Measurements from ENCODE around the genes TPD52L3 and TYRP1.

DNA sequence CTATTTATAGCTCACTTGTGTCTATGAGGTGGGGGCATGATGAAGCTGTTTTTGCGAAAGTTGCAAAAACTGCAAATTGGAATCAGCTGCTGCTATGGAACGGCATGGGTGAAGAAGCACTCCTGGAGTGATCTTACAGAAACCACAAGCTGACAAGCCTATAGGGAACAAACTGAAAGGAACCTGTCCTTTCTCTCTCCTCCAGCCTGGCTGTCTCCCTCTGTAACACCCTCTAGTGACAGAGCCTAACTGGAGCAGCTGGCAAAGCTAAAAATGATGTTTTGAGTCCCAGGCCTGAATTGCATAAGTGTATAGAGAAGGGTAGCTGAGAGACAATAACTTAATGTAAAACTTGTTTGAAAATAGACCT lies 91.6 kb upstream of the RANBP6 start:
- PRO-cap, 6 experiments = peak in 4 of 6 experiments; most common minus-strand start position 212 of the sequence (in 4)
- RAMPAGE, long total RNA, 2 experiments = no peak in any of the 2 experiments
- RRBS = no CpG with 5 or more reads among the region's 2 CpGs

- PRO-cap, 6 experiments = no peak in any of the 6 experiments
- RAMPAGE, long total RNA, 2 experiments = no peak in any of the 2 experiments
- RRBS = no CpG with 5 or more reads among the region's 4 CpGs
These were observed 2.5 kb downstream of the IL33 start for GRCh38 chr9:6217894-6218719.

- PRO-cap, 6 experiments = no peak in any of the 6 experiments
- RAMPAGE, long total RNA, 2 experiments = no peak in any of the 2 experiments
- RRBS = no CpG with 5 or more reads among the region's 18 CpGs
These were observed at the start of gene TPD52L3 for GRCh38 chr9:6328012-6328595. Gene TPD52L3 (plus strand): TSS chr9:6328375.

DNA sequence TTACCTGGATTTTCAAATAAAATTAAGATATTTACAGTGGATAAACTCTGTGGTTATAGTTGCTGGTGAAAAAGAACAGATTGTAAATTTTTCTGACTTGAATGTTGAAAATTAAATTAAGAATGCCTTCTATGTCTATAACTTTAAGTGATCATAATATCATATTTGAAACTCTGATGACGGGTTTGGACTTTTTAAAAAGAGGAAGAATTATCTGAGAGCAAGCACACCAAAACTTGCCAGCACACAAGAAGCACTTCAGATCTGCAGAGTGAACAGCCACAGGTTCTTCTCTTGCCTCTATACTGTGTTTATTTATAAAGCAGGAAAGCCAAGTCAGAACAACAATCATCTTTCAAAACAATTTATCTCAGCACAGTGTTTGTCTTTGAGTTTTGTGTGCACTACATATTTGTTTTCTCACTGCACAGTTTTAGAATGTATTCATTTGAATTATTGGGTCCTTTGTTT lies 17.8 kb upstream of the UHRF2 start:
- PRO-cap, 6 experiments = no peak in any of the 6 experiments
- RAMPAGE, long total RNA, 2 experiments = no peak in any of the 2 experiments
- RRBS = no CpG with 5 or more reads among the region's 1 CpG

DNA sequence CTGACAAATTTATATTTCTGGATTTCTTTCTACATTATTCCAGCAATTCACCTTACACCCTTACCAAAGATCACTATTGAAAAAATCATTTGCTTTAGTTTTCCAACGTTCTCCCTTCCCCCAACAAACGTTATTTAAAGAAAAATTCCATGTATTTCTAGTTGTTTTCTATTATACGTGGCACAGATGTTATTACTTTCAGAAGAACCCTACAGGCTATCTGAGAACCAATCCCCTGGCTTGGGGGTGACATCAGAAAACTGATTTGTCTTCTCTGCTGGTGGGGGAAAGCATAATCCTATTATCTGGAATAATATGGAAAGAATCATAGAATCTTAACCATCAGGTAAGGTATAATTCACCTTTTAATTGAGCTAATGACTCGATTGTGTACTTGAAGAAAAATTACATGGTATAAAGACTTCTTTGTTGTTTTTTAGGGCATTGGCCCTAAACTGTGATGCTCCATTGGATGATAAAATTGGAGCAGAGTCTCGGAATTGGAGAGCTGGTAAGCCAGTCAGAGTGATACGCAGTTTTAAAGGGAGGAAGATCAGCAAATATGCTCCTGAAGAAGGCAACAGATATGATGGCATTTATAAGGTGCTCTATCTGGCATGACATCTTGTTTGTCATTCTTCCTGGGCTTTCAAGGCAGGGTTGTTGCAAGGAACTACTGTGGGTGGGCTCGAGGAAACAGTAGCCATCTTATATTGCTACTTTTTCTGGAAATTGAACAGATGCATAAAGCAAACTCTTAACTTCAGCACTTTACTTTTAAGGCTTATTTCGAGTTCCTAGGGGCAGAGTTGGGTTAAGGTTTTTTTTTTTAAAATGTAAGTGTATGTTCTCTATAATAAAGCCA lies 84.0 kb downstream of the UHRF2 start:
- PRO-cap, 6 experiments = no peak in any of the 6 experiments
- RAMPAGE, long total RNA, 2 experiments = no peak in any of the 2 experiments
- RRBS = no CpG with 5 or more reads among the region's 8 CpGs

DNA sequence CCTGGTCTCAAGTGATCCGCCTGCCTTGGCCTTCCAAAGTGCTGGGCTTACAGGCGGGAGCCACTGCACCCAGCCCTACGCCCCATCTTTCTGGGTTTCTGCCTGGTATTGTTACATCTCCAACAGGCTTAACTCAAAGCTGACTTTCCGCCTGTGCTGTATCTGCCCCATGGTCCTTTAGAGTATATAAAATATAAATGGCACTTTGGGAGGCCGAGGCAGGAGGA lies 36.4 kb upstream of the GLDC start:
- PRO-cap, 6 experiments = no peak in any of the 6 experiments
- RAMPAGE, long total RNA, 2 experiments = no peak in any of the 2 experiments
- RRBS = no CpG with 5 or more reads among the region's 5 CpGs

DNA sequence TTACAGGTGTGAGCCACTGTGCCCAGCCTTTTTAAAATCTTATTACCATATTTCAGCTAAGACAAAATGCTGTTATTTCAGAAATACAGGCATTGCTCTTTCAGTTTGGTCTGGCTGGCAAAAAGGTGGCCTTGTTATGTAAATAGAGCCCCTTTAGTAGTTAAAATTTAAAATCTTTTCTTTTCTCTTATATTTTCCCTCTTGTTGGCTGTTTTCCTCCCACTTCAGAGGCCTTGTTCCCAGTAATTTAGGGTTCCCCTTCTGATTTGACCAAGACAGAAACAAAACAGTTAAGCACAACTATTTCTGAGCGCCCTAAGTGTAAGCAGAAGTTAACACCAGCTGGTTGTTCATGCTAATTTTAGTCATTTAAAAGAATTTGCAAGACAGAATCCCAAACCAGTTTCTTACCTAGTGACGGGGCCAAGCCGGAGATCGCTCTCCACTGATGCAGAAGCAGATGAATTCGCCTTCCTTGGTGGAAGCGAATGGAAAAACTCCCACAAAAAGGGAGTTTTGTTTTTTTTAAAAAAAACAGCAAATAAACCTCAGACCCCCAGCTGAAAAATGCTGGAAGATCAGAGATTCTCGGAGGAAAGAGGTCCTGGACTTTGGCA lies 47.2 kb upstream of the GLDC start:
- PRO-cap, 6 experiments = no peak in any of the 6 experiments
- RAMPAGE, long total RNA, 2 experiments = no peak in any of the 2 experiments
- RRBS = no CpG with 5 or more reads among the region's 7 CpGs

DNA sequence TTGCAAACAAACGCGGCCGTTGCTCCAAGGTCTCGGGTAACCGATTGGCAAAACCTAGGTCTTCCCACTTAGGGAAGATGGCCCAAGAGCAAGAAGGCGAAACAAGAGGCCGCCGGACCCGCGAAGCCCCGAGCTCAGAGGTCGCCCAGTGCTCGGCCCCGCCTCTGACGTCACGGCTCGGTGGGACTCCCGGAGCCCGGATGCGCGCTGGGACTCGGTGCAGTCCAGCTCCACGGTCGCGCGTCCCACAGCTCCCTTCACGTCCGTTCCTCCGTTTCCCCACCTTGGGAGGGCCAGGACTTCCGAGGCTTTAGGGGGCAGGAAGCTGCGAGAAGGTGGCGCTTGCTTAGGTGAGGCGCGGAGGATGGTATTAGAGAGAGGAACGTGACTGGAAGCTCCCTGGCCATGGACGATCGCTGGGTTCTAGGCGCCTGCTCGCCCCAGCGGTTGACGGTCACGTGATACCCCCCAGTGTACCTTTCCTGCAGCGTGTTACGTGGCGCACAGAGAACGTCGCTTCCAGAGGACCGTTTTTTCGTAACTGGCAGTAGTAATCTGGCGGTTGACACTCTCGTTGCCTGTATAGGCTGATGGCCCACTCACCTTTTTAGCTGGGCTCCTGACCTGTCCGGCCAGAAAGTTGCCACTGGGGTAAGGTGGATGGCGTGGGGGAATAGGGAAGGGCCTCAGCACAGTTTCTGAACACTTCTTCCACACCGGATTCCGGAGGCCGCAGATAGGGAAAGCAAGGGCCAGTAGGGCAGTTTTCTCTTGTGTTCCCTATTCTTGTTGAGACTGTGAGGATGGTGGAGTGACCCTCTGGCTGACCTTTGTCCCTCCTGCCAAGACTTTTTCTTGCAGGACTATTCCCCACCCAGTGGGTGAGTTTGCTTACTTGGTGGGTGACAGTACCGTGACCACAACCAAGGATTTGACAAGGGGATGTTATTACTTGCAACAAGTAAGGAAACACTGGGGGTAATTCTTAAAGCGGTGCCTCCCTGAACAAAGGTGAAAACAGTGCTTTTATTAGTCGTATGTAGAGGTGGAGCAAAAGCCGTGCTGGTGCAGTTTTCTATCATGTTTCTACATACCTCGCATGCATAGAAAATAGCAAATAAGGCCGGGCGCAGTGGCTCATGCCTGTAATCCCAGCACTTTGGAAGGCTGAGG lies 41.4 kb upstream of the KDM4C start:
- PRO-cap, 6 experiments = peak in 6 of 6 experiments; most common plus-strand start position 213 of the sequence (in 3); most common minus-strand start position 150 of the sequence (in 5)
- RAMPAGE, long total RNA, 2 experiments = no peak in any of the 2 experiments
- RRBS = 7% methylated on average over 11 of the region's 63 CpGs

- PRO-cap, 6 experiments = no peak in any of the 6 experiments
- RAMPAGE, long total RNA, 2 experiments = no peak in any of the 2 experiments
- RRBS = no CpG with 5 or more reads among the region's 6 CpGs
These were observed 69.8 kb downstream of the KDM4C start for GRCh38 chr9:6827443-6828183.

DNA sequence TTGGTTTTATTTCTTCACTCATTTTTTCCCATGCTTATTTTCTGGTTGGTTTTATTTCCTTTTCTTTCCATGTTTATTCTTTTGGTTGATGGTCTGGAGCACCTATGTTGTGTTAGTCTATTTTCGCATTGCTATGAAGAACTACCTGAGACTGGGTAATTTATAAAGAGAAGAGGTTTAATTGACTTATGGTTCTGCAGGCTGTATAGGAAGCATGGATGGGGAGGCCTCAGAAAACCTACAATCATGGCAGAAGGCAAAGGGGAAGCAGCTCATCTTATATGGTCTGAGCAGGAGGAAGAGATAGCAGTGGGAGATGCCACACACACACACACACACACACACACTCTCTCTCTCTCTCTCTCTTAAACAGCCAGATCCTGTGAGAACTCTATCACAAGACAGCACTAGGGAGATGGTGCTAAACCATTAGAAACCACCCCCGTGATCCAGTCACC lies 364.2 kb downstream of the KDM4C start:
- PRO-cap, 6 experiments = no peak in any of the 6 experiments
- RAMPAGE, long total RNA, 2 experiments = no peak in any of the 2 experiments
- RRBS = no CpG with 5 or more reads among the region's 2 CpGs

DNA sequence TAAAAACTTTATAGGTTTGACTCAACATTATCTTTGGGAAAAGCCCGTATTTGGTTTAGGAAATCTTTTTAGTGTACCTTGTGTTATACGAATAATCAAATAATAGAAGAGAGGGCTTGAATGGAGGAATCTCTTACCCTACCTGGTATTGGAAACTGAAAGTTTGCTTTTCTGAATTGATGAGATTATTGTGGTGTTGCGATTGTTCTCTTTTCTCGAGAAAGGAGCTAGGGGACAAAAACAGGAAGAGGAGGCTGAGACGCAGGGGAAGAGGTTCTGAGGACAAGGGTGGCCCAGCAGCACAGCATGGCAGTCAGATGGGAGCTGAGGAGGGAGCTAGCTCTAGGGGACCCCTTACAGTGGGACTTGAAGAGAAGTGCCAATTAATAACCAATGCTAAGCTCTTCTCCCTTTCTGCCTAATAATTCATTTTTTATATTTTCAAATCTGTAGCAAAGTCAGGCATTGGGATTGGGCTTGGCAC lies 183.3 kb upstream of the DMAC1 start:
- PRO-cap, 6 experiments = no peak in any of the 6 experiments
- RAMPAGE, long total RNA, 2 experiments = no peak in any of the 2 experiments
- RRBS = no CpG with 5 or more reads among the region's 5 CpGs

- PRO-cap, 6 experiments = no peak in any of the 6 experiments
- RAMPAGE, long total RNA, 2 experiments = no peak in any of the 2 experiments
- RRBS = no CpG with 5 or more reads among the region's 20 CpGs
These were observed 1171.0 kb downstream of the PTPRD start for GRCh38 chr9:9441775-9442328.

DNA sequence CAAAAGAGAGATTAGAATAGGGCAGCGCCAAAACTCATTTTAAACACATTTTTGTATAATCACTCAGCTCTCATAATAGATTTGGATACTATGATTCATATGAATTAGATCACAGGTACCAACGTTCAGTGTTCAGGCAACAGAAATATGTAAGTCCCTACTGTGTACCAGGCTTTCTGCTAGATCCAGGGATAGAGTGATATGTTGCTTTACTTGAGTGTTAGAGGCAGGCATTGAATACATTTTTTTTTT lies 370.5 kb downstream of the PTPRD start:
- PRO-cap, 6 experiments = no peak in any of the 6 experiments
- RAMPAGE, long total RNA, 2 experiments = no peak in any of the 2 experiments
- RRBS = no CpG with 5 or more reads among the region's 2 CpGs

DNA sequence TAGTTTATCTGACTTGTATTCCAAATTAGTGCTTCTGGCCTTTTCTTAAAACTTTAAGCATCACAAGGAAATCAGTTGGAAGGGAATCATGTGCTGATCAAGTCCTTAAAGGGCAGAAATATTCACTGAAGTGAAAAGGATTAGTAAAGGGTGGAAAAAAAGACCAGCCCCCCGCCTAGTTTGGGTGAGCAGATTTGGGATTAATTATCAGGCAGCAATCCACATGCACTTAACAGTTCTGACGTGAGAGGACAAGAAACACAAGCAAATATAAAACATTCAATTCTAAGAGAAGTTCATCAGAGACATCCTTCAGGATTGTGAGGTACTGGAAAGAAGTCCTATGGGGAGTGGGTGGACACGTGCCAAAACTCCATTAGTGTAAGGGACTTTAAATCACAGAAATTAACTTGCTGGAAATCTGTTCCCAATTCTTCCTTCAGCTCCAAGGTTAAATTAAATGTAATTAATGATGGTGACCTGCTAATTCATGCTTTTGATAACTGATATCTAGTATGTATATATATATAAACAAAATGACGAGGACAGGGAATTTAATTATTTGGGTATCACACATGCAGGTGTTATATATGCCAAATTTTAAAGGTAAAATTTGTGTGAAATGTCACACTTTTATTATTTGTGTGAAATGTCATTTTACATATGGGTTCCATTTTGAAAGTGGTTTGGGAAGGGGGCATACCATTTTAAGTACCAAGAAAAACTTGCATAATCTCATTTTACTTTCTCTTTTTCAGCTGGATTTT lies at the start of gene TYRP1:
Gene TYRP1, plus strand, starts transcription at position 232 of the 767 bp plus-strand sequence.
- PRO-cap, 6 experiments = no peak in any of the 6 experiments
- RAMPAGE, long total RNA, 2 experiments = no peak in any of the 2 experiments
- RRBS = no CpG with 5 or more reads among the region's 4 CpGs

- PRO-cap, 6 experiments = peak in 4 of 6 experiments; most common plus-strand start chr9:12775836 (in 3); most common minus-strand start chr9:12775744 (in 1)
- RAMPAGE, long total RNA, 2 experiments = no peak in any of the 2 experiments
- RRBS = under 1% methylated on average over 10 of the region's 28 CpGs
These were observed 826 bp downstream of the LURAP1L start for GRCh38 chr9:12775640-12776052.

DNA sequence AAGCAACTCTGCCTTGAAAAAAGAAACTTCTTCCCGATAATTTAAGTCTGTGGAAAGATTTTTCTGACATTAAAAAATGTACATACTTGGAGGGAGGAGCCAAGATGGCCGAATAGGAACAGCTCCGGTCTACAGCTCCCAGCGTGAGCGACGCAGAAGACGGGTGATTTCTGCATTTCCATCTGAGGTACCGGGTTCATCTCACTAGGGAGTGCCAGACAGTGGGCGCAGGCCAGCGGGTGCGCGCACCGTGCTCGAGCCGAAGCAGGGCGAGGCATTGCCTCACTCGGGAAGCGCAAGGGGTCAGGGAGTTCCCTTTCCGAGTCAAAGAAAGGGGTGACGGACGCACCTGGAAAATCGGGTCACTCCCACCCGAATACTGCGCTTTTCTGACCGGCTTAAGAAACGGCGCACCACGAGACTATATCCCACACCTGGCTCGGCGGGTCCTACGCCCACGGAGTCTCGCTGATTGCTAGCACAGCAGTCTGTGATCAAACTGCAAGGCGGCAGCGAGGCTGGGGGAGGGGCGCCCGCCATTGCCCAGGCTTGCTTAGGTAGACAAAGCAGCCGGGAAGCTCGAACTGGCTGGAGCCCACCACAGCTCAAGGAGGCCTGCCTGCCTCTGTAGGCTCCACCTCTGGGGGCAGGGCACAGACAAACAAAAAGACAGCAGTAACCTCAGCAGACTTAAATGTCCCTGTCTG lies 241.5 kb downstream of the MPDZ start:
- PRO-cap, 6 experiments = no peak in any of the 6 experiments
- RAMPAGE, long total RNA, 2 experiments = no peak in any of the 2 experiments
- RRBS = no CpG with 5 or more reads among the region's 39 CpGs

DNA sequence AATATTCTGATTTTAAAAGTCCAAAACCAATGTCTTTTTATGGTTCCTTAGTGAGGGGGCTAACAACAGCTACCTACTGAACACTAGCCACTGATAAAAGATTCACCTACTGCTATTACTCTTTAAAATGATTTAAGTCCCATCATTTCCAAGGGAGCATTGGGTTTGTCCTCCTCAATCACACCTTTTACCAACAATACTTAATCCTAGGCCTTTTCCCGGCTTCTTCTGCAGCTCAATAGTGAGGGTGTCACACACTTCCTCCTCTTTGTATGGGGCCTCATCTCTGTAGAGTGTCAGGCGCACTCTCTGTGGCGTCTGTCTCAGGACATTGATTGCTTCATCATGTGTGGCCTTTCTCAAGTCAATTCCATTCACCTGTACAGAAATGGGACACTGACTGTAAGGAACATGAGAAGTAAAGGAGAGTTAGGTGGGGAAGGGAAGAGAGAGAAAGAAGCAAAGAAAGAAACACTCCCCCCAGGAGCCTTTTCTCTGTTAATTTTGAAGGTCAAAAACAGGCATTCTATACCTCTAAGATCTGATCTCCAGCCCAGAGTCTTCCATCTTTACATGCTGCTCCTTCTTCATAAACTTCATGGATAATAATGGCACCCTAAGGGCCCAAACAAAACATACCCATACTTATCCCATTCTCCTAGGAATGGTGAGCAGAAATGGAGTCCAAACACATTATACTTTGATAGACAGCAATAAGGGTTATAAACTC lies 157.8 kb downstream of the MPDZ start:
- PRO-cap, 6 experiments = no peak in any of the 6 experiments
- RAMPAGE, long total RNA, 2 experiments = no peak in any of the 2 experiments
- RRBS = no CpG with 5 or more reads among the region's 3 CpGs

DNA sequence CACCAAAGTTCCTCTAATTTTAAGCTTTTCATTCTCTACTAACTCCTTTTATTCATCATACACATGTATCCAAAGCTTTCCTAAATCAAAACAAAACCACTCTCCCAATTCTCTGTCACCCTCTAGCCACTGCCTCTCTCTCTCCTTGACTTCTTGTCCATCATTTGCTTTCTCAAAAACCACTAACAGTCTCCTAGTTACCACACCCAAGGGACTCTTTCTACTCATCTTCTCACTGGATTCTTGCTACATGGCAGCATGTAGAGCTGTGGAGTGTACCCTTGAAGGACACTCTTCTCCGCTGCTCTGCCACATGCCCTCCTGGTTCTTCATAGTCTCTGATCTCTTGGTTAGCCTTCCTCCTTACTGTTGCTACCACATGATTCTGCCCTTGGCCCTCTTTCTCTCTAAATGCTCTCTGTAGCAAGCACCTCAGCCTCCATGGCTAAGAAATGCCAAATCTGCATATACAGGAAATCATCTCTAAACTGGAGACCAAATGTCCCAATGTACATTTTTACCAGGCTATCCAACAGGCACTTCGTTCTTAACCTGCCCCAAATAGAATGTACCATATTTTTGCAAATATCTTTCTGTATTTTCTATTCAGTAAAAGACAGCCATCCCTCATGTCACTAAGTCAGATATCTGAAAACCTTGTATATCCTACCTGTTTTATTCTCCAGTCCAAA lies 144.8 kb downstream of the MPDZ start:
- PRO-cap, 6 experiments = no peak in any of the 6 experiments
- RAMPAGE, long total RNA, 2 experiments = no peak in any of the 2 experiments
- RRBS = no CpG with 5 or more reads among the region's 2 CpGs

DNA sequence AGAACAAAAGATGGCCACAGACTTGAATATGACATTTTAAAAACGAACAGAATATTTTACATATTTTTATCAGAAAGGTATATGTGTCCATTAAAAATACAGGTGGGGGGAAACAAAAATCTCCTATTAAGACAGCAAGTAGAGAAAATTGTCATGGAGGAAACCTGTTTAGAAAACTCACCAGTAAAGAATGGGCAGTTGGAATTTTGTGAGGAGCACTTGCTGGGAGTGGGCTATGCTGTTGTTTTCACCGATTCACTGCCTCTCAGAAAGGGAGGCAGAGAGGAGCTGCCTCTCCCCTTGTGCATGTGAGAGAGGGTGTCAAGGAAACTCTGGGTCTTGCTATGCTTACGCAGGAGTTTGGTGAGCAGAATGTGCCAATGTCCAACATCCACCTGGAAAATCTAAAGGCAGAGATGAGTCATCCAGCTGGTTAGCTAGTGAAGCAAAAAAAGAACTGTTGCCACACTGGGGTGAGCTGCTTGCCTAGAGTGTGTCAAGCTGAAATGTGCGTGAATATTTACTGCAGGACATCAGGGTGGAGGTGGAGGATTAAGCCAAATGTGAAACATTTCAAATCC lies 449.5 kb upstream of the MPDZ start:
- PRO-cap, 6 experiments = peak in 2 of 6 experiments; most common plus-strand start position 466 of the sequence (in 1); most common minus-strand start position 260 of the sequence (in 2)
- RAMPAGE, long total RNA, 2 experiments = no peak in any of the 2 experiments
- RRBS = no CpG with 5 or more reads among the region's 4 CpGs

DNA sequence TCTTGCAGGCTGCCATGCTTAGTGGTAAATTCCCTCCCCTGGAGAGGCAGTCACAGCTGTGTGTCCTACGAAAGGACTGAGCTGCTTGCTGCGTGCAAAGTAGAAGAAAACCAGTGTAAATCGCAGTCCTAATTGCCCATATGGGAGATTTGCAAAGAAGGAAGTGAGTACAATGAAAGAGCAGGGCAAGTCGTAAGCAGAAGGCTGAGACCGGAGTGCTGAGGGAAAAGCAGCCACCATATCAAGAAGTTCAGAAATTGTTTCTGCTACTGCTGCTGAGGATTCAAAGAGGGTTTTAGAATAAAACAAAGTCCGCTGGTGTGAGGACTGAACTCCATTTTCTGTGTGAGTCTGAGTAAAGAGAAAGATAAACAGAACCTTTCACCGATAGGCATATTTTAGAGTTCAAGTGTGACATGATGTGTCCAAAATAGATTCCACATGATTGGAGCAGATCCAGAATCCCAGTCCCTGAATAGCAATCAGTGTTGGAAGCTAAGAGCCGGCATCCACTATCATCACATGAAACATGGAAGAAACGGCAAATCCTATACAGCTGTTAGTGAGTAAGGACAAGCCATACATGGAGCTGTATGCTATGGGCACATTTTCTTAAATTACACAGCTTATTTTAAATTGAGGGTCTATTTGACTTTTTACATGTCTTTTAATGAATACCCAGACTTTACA lies 508.0 kb upstream of the MPDZ start:
- PRO-cap, 6 experiments = peak in 5 of 6 experiments; most common plus-strand start position 481 of the sequence (in 2); most common minus-strand start position 345 of the sequence (in 3)
- RAMPAGE, long total RNA, 2 experiments = no peak in any of the 2 experiments
- RRBS = no CpG with 5 or more reads among the region's 9 CpGs

All from heart left ventricle (tissue), 7 donors.